Temporal lobe (tissue), 2 donors: ENCODE results near the gene MT1M.

DNA sequence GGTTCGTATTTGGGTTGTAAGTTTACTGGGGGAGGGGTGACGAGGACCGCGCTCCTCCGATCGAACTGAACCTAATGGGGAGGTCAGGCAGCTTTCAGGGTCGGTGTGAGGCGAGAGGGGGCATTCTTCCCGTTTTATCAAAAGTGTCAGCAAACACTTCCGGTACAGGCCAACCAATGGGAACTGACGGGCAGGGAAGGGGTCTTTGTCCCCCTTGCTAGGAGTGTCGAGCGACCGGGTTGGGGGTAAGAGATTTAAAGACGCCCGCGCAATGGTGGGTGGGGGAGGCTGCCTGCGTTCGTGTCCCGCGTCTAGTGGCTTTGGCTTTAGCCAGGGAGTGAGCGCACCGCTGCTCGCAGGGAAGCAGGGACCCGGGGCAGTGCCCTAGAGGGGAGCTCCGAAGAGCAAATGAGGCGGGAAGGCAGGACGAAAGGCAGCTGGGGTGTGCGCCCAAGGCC lies 7.1 kb downstream of the IRX6 start:
- RAMPAGE, long total RNA, result no peak

GRCh38 chr16:55485042-55485917 lies 6.3 kb downstream of the MMP2 start:
- RAMPAGE, long total RNA, result no peak

DNA sequence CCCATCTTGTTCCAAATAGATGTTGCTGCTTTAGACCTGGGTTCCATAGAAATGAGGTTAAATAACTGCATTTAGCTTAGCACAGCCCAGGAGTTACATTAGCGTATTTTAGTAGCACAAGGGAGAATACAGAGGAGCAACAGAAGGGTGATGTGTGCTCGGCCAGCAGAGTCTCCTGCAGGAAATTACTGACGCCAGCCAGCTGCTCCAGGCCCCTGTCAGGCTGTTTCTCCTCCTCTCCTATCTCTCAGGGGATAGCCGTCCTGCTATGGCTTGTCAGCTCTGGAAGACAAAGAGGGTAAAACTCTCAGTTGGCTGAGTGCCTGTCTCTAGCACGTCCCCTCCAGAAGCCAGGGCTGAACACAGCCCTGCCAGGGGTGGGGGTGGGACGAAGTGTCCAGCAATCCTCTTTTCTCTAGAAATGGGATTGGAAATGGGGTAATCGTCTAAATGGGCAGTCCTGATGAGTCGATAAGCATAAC lies 89.2 kb upstream of the GNAO1 start:
- RAMPAGE, long total RNA, result no peak

- RAMPAGE, long total RNA, result no peak
Observed at GRCh38 chr16:56368906-56369802, 56.2 kb downstream of the AMFR start.

DNA sequence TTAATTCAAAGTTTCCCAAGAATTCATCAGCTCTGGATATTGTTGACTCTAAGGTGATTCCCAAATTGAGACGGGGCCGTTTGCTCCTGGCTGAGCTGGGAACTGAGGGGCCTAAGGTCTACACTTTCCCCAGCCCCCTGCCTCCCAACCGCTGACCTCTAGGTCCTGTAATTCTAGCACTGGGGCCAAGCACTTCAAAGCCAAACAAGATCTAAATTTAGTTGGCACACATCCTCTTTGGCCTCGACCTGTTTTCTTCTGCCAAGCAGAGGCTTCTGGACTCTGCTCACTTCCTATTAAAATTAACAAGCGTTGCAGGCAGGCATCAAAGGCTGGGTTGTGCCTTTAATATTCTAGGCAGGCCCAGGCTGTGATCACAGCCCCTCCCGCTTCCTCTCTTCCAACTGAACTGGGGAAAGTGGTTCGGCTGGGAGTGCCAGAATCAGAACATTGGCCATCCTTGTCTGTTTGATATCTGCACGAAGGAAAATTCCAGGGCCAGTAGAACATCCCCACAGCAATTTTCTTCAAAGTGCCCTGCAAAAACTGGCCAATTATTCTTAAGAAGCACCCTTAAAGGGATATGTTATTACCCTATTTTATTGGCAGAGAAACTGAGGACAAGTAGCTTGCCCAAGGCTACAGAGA lies 13.0 kb upstream of the MT4 start:
- RAMPAGE, long total RNA, result no peak

GRCh38 chr16:56616998-56617761 lies 8.4 kb upstream of the MT1E start:
- RAMPAGE, long total RNA, result no peak

DNA sequence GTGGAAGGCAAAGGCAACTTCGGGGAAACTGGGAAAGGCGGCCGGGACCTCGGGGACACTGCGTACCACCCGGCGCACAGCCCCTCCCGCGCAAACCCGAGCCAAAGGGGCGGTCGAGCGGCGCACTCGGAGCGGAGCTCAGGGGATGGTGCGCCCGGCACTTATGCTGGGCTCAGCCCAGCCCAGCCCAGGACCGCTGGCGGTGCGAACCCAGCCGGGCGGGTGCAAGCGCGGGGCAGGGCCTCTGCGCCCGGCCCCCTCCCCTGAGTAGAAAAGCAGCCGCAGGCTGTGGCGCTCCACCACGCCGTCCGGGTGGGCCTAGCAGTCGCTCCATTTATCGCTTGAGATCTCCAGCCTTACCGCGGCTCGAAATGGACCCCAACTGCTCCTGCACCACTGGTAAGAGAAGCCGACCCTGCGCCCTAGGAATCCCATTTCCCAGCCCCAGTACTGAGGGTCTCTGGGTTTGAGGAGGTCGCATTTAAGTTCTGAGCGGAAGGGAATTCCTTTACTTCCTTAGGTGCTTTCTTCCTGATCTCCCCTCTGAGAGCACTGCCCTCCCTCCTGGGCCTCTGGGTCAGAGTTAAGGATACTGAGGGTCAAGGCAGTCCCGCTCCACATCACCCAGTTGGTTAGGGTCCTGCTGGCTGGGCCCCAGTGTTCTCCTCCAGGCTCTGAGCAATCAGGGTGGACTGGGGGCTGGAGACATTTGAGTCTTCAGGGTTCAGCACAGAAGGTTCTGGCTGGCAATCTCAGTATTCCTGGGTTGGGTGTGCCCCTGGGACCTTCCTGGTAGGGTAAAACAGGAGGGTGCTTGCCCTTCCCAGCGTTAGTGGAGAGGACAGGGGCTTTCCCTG lies at the start of gene MT1M:
MT1M (plus strand) TSS at position 299 of the 857 bp plus-strand sequence.
- RAMPAGE, long total RNA, result no peak

GRCh38 chr16:56708416-56708844 lies 21.5 kb upstream of the NUP93 start:
- RAMPAGE, long total RNA, result no peak

DNA sequence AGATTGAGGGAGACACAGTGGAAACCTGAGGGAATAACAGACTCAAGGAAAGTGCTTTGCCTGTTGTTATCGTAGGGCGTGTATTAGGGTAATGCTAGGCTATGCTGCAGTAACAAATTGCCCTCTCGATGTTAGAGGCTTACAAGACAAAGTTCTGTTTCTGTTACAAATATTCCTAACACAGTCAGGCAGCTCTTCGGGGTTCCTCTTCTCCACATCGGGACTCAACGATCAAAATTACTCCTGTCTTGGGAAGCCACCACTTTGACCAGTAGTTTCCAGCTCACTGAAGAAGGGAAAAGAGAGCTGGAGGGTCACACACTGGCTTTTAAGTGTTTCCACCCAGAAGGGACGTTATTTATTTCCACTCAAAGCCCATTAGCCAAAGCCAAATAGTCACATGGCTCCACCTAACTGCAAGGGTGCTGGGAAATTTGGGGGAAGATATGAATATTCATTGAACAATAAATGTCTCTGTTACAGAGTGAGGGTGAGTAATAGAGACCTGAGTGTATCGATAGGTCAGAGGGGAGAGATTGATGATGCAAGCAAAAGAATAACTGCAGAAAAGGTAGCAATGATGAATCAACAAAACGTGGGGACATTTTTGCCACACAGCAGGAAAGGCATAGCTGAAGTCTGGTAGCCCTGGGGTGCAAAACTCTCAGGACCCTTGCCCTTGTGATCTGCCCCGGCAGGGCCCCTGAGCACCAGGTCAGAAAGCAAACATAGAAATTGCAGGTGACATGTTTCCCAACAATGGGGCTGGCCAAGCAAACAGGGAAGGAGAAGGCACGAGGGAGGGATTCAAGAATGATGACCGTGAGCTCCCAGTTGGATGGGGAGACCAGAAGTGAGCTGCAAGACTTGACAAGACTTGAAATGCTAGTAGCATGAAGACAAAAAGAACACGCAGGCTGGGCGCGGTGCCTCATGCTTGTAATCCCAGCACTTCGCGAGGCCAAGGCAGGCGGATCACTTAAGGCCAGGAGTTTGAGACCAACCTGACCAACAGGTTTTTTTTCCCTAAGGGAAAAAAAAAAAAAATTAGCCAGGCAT lies 12.9 kb upstream of the HERPUD1 start:
- RAMPAGE, long total RNA, result no peak

GRCh38 chr16:56932269-56933474 lies 730 bp downstream of the HERPUD1 start:
- RAMPAGE, long total RNA, result no peak

DNA sequence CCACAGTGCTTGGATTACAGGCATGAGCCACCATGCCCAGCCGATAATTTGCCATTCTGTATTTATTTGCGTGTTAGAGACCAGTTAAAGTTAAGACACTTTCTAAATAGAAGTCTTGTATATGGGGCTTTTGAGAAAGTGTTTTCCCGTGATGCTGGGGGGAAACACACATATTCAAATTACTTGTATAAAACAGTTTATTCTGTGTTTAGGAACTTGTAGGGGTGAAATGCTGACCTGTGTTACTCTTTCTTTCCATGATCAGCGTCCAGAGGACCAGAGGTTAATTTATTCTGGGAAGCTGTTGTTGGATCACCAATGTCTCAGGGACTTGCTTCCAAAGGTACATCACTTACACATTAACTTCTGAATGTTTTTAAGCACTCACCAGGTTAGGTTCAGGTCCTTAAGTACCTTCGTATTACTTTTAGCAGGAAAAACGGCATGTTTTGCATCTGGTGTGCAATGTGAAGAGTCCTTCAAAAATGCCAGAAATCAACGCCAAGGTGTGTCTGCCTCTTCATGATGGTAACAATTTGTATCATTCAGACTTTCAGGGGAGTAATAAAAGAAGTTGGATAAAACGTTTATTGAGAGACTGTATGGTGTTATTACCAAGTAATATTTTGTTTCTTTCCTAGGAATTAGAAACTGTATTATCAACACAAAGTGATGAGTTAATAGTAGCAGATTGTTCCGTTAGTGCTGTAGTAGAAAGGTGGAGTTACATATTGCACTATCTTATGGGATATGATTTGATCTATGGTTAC lies 3.2 kb downstream of the HERPUD1 start:
- RAMPAGE, long total RNA, result no peak

GRCh38 chr16:56938549-56939574 lies 6.9 kb downstream of the HERPUD1 start:
- RAMPAGE, long total RNA, result no peak

DNA sequence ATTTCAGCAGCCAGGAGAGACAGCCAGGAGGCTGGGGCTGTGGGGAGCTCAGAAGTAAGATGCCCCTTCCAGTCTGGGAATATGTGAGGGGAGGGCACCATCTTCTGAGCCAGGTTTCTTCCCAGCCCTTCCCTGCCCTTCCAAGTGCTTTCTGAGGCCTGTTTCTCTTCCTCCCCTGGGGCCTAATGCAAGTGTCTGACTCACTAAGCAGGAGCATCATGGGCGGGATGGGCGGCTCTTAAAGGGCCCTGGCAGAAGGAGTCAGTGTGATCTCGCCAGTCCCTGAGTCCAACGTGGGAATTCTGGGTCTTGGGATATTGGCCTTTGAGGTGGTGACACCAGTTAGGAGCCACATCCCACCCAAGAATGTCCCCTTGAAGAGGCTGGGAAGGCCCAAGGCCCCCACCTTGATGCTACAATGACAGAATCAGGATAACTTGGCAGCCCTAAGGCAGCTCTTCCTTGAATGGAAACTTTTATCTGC lies 3.8 kb upstream of the NLRC5 start:
- RAMPAGE, long total RNA, result no peak

DNA sequence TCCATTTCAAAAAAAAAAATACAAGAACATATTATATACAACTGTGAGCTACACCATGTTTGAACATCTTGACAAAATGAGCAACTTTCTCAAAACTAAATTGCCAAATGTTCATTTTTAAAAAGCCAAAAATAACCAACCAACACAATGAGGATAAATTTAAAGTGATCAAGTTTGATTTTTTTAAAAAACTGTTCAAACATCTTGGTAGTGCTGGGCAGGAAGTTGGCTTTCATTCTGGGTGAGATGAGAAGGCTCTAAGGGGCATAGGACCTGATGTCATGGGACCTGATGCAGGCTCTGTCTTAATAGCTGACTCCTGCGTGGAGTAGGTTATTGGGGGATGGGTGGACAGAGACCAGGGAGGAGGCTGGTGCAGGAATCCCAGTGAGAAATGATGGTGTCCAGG lies 20.2 kb downstream of the NLRC5 start:
- RAMPAGE, long total RNA, result no peak

DNA sequence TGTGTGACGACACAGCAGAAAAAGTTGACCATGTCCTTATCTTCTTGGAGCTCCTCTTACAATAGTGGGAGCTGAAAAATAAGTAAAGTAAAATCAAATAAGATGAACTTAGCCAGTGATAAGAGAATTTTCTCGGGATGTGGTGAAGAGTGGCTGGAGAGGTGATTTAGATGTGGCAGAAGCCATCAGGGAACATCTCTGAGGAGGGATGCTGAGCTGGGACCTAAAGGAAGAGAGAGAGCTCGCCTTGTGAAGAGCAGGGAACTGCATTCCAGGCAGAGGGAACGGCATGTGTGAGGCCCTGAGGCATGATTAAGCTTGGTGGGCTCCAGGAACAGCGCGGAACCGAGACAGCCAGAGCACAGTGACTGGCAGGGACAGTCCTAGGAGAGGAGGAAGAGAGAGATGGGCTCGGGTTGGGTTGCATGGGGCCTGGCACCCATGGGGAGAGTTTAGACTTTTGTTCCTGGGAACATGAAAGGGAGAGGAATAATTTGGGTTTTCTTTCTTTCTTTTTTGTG lies 39.3 kb upstream of the CPNE2 start:
- RAMPAGE, long total RNA, result no peak

DNA sequence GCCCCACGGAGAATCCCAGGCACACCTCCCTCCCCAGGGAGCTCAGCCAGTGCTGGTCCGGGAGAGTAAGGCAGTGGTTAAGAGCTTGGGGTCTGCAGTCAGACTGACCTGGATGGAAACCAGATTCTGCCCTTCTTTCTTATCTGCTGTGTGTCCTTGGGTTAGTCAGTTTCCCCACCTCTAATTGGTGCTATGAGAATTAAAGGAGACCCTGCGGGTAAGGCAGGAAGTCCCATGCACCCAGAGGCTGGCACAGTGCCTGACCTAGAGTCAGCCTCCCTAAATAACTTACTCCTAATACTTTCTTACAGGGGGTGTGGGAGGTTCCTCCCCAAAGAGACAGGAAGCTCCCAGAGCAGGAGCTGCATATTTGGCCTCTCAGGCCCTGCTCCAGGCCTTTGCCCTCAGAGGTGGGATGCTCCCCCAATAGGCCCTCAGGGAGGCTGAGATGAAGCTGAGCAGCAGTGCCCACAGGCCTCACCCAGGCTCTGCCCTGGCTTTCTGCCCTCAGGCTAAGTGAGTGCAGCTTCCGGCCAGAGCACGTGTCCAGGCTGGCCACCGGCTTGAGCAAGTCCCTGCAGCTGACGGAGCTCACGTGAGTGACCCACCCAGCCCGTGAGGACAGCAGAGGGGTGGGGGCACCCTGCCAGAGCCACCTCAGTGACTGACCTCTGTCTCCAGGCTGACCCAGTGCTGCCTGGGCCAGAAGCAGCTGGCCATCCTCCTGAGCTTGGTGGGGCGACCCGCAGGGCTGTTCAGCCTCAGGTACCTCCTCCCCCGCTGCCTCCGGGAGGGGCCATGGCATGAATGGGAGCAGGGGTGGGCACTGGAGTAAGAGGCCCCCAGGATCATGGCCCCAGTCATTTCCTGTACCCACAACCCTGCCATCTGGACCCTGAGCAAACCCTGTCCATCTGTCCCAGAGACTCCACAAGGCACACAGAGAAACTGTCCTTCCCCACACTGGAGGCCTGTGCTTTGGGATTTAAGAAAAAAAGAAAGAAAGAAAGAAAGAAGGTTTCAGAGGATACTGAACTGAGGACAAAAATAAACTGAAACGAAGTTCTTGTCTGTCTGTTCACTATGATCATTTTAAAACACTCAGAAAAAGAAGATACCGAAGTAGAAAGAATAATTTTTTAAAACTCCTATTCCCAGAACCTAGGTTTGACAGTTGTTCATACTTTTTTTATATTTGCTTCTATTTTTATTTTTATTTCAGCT lies 31.0 kb upstream of the CPNE2 start:
- RAMPAGE, long total RNA, result no peak

GRCh38 chr16:57175979-57176647 lies 9.7 kb downstream of the PSME3IP1 start:
- RAMPAGE, long total RNA, result no peak

DNA sequence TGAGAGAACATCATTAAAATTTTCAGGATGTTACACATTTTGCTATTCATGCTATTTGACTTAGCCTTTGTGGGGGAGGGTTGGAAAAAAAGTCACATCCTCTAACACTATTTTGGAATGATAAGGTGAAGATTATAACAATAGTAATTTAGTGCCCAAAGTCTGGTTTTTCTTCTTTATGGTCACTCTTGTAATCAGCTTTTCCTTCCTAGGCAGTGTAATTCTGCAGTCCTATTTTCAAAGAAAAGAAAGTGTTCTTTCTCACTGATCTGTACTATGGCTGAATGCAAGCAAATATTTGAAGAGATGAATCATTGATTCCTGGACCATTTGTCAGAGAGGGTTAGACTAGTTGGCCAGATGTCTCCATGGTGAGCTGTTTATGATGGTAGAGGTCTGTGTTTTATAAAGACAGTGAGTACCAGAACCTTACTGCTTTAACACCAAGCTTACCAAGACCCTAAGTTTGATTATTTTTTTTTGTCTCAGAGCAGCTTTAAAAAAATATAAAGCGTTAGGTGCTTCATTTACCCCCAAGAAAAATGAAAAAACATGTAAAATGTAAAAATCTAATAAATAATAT lies 8.5 kb downstream of the RSPRY1 start:
- RAMPAGE, long total RNA, result no peak

- RAMPAGE, long total RNA, result no peak
Observed at GRCh38 chr16:57297627-57298304, 13.3 kb upstream of the PLLP start.

- RAMPAGE, long total RNA, result no peak
Observed at GRCh38 chr16:57361285-57361841, 2.8 kb downstream of the CCL22 start.